Placental epithelial cell (primary cell): ENCODE measurements around a stretch of chr18.

GRCh38 chr18:63319264-63319621 lies 326 bp downstream of the BCL2 start:
- CAGE, long polyA plus RNA, result no peak

DNA sequence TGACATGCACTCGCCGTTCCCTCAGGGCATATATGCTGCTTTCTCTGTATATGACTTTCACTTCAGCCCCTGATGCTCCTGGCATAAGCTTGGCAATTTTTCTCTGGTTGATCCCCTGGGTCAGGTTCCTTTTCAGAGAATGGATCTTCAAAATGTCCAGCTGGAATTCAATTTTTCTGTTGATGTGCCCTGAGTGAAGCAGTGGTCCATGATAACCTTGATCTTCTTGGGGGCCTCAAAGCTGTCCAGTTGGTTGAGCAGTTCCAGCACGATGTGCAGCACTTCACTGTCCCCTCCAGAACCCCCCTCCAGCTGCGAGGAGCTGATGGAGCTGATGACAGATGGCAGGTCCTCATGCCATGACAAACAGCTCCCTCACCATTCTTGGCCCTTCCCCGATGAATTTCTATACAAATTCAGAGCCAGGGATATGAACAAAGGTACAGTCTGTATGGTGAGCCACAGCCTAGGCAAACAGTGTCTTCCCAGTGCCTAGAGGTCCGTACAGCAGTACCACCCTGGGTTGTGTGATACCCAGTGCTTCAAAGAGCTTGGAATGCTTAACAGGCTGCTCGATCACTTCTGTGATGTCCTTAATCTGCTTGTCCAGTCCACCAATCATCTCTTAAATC lies 6.8 kb downstream of the VPS4B start:
- CAGE, long polyA plus RNA, result no peak

DNA sequence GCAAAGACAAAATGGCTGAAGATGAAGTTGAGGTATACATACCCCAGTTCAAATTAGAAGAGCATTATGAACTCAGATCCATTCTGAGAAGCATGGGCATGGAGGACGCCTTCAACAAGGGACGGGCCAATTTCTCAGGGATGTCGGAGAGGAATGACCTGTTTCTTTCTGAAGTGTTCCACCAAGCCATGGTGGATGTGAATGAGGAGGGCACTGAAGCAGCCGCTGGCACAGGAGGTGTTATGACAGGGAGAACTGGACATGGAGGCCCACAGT lies 4.9 kb upstream of the SERPINB10 start:
- CAGE, long polyA plus RNA, result no peak

DNA sequence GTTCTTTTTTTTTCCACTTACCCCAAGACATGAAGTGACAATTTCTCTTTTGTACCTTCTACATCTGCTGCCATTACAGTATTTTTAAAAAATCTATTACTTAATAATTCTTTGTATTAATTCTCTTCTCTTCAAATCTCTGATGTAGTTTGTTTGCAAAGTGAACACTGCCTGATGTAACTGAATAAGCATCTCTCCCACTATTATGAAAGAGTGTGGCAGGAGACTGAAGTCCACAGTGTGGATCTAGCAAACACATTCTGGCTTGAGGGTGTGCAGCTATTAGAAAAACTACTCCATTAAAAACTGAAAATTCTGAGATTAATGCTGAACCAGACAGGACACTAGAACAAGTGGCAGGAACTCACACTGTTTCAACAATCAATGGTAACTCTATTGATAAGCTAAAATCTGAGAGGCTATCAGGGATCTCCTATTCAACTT lies 5.0 kb upstream of the SERPINB8 start:
- CAGE, long polyA plus RNA, result no peak

- CAGE, long polyA plus RNA, result no peak
These were observed 4.6 kb downstream of the SERPINB8 start for GRCh38 chr18:63974269-63975178.

DNA sequence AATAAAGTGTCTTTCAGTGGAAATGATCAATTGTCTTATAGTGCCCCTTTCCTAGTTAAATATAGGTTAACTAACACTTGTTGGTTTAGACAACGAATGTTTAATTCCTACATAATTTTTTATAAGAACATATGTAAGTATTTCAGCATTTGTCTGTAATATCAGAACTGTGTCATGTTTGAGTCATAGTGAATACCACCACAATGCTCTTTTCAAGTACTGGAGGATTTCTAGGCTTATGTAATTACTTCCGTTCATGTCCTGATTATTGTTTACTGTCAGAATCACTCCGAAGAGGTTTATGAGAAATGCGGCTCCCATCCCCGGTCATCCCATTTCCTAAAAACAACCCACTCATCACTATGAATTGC lies 45.2 kb downstream of the CDH19 start:
- CAGE, long polyA plus RNA, result no peak

DNA sequence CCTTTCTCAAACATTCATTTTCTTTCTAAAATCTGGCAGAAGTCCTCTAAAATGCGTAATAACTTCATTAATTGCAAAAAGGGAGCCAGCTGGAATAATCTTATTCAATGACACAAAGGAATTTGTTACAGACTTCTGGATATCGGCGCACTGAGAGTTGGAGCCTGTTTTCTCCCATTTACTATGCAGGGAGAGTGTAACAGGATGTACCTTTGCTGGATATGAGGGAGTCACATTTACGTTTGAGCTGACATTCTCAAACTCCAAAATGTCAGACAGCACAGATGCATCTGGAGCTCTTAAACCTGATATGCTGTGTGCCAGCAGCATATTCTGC lies 275.3 kb downstream of the TMX3 start:
- CAGE, long polyA plus RNA, result no peak

DNA sequence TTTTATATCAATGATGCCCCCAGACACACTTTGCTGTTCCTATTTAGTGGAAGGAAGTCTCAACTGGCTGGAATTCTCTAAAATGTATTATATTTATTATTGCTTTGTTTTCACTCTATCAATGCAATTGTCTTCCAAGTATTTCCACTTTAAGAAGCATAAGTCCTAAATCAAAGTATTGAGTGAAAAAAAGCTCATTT lies 33.4 kb upstream of the DOK6 start:
- CAGE, long polyA plus RNA, result no peak

DNA sequence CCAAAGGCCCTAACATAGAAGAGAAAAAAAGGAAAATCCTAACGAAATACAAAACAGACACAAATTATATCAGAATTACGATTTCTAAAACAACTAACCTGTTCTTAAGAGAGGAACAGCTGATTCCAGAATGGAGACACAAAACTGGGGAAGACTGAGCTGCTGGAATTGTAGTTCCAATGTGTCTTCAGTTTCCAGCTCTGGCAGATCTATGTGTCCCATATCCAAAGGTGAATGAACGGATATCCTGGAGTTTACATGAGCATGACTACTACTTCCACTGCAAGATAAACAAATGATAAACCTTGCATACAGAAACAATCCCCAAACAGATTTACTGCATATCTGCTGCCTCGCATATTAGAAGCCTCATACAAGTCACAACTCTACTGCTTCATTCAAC lies 15.0 kb downstream of the RTTN start:
- CAGE, long polyA plus RNA, result no peak

DNA sequence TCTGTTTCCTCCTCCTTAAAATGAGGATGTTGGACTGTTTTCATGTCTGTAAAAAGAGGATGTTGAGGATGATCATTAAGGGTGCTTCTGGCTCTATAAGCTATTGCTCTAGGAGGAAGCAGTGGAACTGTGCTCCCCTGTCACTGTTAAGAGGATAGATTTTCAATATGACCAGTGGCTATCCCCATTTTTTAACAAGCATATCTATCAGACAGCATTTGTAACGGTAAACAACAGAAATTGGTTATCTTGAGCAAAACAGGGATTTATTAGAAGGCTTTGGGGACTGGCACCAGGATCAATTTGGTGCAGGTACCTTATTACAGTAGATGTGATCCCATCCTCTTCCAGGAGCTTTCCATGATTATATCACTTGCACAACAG lies 3.4 kb upstream of the SOCS6 start:
- CAGE, long polyA plus RNA, result no peak

DNA sequence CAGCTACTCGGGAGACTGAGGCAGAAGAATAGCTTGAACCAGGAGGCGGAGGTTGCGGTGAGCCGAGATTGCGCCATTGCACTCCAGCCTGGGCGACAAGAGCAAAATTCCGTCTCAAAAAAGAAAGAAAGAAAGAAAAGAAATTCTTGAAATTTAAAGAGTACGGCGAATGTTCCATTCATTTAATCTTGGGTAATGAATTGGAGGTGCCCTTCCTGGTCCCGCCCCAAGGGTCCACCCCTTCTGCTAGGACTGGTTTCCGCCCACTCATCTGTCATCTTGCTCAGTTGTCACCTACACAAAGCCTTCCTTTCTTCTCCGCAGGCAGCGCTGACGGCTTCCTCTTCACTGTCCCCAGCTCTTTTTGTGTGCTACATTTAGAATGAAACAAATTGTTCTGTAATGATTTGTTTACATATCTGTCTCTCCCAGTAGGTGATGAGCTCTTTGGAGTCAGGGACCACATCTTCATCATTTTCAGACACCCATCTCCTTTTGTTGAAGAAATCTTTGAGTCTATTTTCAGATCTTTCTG lies 92.6 kb downstream of the SOCS6 start:
- CAGE, long polyA plus RNA, result no peak

GRCh38 chr18:70421837-70422803 lies 133.3 kb downstream of the SOCS6 start:
- CAGE, long polyA plus RNA, result no peak

GRCh38 chr18:72044292-72044583 lies 499.9 kb downstream of the CBLN2 start:
- CAGE, long polyA plus RNA, result no peak

DNA sequence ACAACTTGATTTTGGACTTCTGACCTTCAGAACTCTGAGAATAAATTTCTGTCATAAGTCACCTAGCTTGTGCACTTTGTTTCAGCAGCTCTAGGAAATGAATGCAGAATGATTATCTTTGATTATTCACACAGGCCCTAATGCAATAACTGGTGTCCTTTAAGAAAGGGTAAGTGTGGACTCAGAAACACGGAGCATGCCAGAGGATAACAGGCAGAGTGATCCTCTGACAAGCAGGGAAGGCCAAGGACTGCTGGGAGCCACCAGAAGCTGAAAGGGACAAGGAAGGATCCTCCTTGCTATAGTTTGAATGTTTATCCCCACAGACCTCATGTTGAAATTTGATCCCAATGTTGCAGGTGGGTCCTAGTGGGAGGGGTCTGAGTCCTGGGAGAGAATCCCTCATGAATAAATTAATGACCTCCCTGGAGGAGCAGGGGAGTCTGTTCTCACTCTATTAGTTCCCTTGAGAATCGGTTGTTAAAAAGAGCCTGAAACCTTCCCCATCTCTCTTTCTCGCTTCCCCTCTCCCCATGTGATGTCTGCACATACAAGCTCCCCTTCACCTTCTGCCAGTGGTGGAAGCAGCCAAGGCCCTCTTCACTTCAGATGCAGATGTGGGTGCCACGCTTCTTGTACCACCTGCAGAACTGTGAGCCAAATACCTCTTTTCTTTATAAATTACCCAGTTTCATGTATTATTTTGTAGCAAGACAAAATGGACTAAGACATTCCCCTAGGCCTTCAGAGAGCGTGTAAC lies 124.4 kb downstream of the FBXO15 start:
- CAGE, long polyA plus RNA, result no peak

GRCh38 chr18:74063633-74064141 lies 83.9 kb downstream of the FBXO15 start:
- CAGE, long polyA plus RNA, result no peak

GRCh38 chr18:74216948-74217334 lies 68.6 kb downstream of the TIMM21 start:
- CAGE, long polyA plus RNA, result no peak

DNA sequence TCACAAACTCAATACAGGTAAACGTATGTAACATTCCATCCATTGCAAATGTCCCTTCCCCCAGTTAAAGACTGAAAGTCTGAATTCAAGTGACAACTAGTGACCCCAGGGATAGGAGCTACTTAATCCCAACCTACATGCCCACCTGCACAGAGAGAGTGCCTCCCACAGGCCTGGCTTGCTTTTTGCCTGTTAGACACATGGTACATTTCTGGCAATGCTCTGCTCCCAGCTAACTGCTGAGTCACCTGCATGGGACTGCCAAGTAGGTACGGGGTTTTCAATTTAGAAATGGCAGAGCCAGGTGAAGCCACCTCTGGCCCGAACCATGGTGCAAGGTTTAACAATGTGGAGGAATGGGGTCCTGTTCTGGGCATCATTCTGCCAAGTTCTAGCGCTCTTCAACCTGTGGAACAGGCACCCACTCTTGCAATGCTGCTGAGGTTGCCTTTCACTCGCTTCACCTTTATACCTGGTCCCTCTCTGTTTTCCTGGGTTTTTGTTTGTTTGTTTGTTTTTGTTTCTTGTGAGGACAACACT lies 60.4 kb downstream of the CYB5A start:
- CAGE, long polyA plus RNA, result no peak

DNA sequence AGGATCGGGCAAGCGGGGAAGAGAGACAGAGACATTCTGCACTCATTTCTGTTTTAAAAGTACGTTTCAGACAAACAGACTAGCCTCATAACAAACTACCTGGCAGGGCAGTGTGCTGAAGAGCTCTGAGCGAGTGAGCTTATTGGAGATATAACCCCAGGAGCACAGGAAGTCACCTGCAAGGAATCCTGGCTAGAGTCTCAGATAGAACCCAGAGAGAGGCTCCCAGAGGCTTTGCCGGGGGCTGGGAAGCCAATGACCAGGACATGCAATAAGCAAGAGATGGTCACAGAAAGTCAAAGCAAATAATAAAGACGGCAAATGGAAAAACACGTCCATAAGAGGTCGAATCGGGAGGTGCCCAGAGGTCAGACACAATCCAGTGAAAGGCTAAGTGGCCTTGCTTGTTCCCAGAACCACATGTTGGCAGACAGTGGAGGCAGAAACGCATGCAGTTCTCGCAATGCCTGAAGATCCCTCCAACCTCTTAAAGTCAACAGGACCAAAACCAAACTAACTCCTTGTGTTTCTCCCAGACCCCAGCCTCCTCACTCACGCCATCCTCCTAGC lies 3.1 kb downstream of the CYB5A start:
- CAGE, long polyA plus RNA, result no peak

DNA sequence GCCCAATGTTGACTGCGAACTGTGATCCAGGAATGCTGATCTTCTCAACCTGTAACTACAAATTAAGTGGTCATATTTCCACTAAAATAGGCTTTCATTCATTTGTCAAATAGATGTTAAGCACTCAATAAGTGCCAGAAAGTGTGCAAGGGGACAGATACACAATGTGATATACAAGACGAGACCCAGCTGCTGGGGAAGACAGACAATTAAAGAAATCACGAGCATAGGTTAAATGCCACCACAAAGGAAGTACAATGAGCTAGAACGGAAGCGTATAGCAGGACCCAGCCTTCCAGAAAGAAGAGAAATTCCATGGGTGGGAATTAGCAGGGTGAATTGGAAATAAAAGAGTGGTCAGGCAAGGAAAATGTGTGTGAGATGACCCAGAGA lies 58.4 kb downstream of the C18orf63 start:
- CAGE, long polyA plus RNA, result no peak

DNA sequence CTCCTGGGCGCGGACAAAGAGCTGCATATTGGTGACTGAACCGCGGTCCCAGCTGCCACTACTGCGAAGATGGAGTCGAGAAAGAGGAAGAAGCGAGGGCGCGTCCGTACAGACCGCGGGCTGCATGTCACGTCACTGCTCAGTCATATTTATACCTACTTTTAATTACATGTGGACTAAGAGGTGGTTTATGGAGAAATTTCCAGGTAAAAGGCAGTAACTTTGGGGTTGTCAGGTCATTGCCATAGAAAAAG lies 66.9 kb downstream of the DIPK1C start:
- CAGE, long polyA plus RNA, result no peak